Choroid plexus epithelial cell (primary cell): Measurements from ENCODE around the genes KRT79 and SP7.

- RRBS: 40% methylated on average over 1 of the region's 49 CpGs
Measured at GRCh38 chr12:52789827-52790636, 5.9 kb downstream of the KRT3 start.

DNA sequence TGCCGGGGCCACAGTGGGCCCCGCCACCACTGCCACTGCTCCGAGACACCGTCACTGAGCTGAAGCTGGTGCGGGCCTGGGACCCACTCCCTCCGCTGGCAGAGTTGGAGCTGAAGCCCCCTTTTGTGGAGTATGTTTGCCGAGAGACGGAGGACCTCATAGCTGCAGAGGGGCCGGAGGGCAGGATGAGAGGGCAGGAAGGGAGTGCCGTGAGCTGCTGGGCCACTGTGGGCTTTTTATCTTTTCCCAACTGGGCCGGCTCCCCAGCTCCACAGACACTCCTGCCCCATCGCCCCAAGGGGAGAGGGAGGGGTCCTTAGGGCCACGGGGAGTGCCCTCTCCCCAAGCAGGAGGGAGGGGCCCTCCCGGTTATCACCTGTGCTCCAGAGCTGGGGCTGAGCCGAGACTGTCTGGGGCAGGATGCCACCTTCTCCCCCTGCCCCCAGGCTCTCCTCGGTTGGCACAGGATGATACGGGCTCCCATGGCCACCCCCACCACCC is at the start of gene KRT79:
Gene KRT79, minus strand, starts transcription at position 211 of the 501 bp plus-strand sequence.
- RRBS: no CpG with 5 or more reads among the region's 17 CpGs

GRCh38 chr12:52873436-52874676 is 25.1 kb upstream of the KRT78 start:
- RRBS: 2% methylated on average over 23 of the region's 62 CpGs

DNA sequence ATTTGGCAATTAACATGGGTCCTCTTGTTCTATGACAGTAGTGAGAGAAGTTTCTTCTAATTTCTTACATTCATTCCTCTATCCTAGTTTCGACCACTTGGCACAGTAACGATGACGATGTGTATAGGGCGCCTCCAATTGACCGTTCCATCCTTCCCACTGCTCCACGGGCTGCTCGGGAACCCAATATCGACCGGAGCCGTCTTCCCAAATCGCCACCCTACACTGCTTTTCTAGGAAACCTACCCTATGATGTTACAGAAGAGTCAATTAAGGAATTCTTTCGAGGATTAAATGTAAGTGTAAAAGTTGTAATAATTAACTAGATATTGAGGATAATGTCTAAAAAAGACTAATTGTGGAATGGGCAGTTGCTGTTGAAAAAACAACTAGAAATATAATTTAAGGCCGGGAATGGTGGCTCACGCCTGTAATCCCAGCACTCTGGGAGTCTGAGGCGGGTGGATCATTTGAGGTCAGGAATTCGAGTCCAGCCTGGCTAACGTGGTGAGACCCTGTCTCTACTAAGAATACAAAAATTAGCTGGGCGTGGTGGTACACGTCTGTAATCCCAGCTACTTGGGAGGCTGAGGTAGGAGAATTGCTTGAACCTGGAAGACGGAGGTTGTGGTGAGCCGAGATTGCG is 12.6 kb downstream of the EIF4B start:
- RRBS: no CpG with 5 or more reads among the region's 22 CpGs

DNA sequence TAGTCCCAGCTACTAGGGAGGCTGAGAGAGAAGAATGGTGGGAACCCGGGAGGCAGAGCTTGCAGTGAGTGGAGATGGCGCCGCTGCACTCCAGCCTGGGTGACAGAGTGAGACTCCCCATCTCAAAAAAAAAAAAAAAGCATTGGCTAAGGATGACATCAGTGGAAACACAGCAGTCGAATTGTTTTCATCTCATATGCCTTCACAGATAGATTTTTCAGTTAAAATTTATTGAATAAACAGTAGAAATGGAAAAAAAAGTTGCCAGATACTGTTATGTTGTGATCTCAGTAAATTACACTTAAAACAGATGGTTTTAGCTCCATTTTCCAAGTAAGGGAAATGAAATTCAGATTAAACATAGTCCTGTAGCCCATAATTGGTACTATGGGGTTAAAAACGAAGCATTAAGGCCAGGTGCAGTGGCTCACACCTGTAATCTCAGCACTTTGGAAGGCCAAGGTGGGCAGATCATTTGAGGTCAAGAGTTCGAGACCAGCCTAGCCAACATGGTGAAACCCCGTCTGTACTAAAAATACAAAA is 21.4 kb upstream of the TNS2 start:
- RRBS: no CpG with 5 or more reads among the region's 7 CpGs

DNA sequence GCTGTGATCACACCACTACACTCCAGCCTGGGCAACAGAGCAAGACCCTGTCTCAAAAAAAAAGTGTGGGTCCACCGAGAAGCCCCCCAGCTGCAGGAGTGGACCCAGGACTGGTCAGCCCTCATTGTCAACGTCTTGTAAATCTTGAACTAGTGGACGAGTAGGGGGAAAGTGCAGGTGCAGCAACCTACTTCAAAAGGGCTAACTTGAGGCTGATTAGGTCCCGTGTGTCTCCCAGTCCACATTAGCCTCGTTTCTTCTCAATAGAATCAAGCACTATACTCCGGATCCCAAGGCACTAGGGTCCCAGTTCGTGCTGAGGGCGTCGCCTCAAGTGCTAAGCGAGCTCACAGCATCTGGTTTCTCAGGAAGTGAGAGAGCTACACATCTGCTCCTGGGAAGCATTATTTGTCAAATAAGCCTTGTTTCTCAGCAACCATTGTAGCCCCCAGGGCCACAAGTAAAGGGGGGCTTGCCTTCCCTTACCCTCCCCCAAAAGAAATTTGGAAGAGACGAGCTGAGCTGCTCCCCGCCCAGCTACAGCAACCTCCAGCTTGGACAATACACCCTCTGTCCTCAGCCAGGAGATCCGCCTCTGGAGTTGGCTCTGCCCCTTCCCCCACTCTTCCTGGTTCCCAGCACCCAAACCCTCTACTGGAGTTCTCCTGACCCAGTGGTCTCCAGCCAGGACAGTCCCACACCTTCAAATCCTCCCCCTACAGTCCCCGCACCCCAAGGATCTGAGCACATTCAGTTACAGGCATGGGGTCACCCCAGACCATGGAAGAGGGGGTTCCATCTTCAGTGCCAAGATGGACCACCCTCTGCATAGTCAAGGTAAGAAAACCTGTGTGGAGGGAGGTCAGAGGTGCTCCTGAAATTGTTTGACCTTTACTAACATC is 5.8 kb upstream of the TNS2 start:
- RRBS: no CpG with 5 or more reads among the region's 14 CpGs

GRCh38 chr12:53051472-53052264 is 1.8 kb downstream of the TNS2 start:
- RRBS: 2% methylated on average over 2 of the region's 13 CpGs

GRCh38 chr12:53073866-53074402 is 5.3 kb downstream of the SPRYD3 start:
- RRBS: no CpG with 5 or more reads among the region's 6 CpGs

GRCh38 chr12:53098450-53099114 is 1.1 kb downstream of the IGFBP6 start:
- RRBS: no CpG with 5 or more reads among the region's 12 CpGs

DNA sequence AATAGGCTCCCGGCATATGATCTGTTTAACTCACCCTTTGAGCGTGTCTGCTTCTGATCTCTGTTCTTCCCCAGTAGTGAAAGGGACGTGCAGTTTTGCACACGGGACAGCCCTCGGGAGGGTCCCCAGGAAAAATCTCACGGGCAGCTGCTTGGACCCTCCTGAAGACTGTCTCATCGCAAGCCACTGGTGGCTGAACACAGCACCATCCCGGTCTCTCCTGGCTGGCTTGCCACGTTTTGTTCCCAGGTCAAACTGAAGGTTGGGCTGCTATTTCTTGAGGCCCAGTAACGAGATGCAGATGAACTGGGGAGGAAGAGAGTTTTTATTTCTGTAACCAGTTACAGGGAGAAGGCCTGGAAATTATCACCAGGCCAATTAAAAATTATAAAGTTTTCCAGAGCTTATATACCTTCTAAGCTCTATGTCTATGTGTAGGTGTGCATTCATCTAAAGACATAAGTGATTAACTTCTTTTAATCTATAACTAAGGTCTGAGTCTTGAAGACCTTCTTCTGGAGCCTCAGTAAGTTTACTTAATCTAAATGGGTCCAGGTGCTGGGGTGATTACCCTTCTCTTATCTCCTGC is 10.1 kb downstream of the SOAT2 start:
- RRBS: no CpG with 5 or more reads among the region's 10 CpGs

- RRBS: no CpG with 5 or more reads among the region's 4 CpGs
Measured at GRCh38 chr12:53131533-53131811, 28.2 kb downstream of the SOAT2 start.

DNA sequence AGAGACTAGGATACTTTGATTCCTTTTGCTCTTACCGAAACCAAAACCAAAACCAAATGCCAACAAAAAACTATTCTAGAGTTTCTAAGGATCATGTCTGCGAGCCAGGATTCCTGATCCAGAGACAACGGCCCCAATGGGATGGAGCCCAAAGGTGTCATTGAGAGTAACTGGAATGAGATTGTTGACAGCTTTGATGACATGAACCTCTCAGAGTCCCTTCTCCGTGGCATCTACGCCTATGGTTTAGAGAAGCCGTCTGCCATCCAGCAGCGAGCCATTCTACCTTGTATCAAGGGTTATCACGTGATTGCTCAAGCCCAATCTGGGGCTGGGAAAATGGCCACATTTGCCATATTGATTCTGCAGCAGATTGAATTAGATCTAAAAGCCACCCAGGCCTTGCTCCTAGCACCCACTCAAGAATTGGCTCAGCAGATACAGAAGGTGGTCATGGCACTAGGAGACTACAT is 27.3 kb upstream of the ZNF740 start:
- RRBS: no CpG with 5 or more reads among the region's 8 CpGs

DNA sequence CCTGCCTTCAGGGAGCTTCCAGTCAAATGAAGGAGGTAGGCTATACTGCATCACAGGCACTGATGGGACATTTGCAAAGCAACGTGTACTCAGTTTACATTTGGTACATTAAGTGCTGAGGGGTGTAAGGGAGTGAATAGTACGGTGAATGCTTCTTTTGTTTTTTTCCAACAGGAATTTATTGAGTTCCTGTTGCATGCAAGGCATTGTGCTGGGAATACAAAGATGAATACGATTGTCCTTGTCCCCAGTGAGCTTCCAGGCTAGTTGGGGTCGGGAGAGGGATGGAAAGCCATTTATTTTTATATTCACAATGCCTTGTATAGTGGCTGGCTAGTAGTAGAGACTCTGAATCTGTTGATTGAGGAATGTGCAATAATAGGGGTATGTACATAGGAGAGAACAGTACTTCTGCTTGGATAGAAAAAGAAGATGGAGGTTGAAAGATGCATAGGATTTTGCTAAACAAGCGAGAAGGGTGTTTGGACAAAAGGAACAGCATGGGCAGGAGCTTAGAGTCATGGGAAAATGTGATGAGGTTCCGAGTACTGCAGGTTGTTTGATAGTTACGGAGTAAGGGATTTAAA is 1.5 kb upstream of the CSAD start:
- RRBS: no CpG with 5 or more reads among the region's 7 CpGs

DNA sequence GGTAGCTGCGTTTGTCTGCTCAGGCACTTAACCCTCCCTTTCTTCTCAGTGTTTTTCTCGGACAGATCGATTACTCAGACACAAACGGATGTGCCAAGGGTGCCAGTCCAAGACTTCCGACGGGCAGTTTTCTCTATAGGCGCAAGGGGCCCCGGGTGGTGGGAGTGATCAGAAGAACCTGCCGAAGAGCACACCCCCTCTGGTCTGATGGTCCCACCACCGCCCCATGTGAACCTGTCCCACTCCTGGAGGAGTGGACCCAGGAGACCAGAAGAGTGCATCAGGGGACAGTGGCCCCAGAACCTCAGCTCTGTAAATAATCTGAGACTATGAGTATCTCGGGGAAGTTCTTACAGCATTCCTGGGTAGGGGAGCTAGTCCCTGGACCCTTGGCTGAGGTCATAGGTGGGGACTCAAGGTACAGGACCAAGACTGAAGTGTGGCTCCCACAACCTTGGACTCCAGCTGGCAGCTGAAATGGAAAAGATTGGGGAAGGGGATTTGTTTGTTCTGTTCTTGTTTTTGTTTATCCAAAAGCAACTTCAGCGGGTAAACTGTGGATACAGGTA is 6.8 kb upstream of the CSAD start:
- RRBS: no CpG with 5 or more reads among the region's 12 CpGs

- RRBS: 1% methylated on average over 11 of the region's 45 CpGs
Measured at GRCh38 chr12:53219280-53220101, 12.4 kb upstream of the ITGB7 start.

- RRBS: no CpG with 5 or more reads among the region's 2 CpGs
Measured at GRCh38 chr12:53222312-53222610, 9.7 kb downstream of the RARG start.

GRCh38 chr12:53231130-53231618 is 835 bp downstream of the RARG start:
- RRBS: no CpG with 5 or more reads among the region's 13 CpGs

DNA sequence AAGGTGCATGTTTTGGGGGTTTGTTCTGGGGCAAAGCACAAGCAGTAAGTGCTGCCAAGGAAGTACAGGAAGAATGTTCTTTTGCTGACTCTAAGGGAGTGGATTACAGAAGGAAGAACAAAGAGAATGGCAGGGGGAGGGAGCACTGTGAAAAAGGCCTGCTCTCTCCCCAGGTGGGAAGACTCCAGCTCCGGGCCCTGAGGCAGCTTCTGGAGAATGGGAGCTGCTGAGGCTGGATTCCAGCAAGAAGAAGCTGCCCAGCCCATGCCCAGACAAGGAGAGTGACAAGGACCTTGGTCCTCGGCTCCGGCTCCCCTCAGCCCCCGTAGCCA is 7.0 kb upstream of the PFDN5 start:
- RRBS: 94% methylated on average over 2 of the region's 4 CpGs

- RRBS: no CpG with 5 or more reads among the region's 7 CpGs
Measured at GRCh38 chr12:53324420-53324661, 2.9 kb upstream of the AAAS start.

- RRBS: no CpG with 5 or more reads among the region's 8 CpGs
Measured at GRCh38 chr12:53336301-53336581, at the start of gene SP7. SP7 (minus strand) TSS chr12:53336354.